Measurements from ENCODE around the genes ATP5MJ and TMEM179.

DNA sequence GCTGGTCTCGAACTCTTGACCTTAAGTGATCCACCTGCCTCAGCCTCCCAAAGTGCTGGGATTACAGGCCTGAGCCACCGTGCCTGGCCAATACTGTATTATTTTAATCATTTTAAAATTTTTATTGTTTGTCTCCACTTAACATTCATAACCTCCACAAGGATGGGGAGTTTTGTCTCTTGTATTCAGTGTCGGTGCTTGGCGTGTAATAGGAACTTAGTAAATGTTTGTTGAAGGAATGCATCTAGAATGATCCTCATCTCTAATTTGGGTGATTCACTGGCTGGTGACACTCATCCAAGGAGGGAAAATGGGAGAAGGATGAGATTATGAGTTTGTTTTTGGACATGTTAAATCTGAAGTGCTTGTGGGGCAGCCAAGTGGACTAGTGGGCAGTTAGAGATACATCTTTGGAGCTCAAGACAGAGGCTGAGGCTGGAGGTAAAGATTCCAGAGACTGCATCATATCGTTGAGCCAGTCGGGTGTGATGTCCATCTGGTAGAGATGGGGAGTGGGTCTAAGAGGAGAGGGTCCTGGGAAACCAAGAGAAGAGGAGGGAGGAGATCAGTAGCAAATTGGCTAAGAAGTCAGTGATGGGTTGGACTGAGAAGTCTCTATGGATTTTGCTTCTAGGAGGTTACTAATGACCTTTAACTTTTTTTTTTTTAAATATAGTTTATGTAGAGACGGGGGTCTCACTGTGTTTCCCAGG lies 5.2 kb downstream of the KLC1 start:
- RRBS, result no CpG with 5 or more reads among the region's 7 CpGs

GRCh38 chr14:103724100-103724779 lies 8.6 kb downstream of the ZFYVE21 start:
- RRBS, result 15% methylated on average over 3 of the region's 29 CpGs

- RRBS, result 40% methylated on average over 1 of the region's 22 CpGs
Observed at GRCh38 chr14:103728419-103729184, 13.0 kb downstream of the ZFYVE21 start.

GRCh38 chr14:103784677-103785215 lies 62.6 kb downstream of the PPP1R13B start:
- RRBS, result no CpG with 5 or more reads among the region's 7 CpGs

- RRBS, result no CpG with 5 or more reads among the region's 5 CpGs
Observed at GRCh38 chr14:103801406-103801897, 45.9 kb downstream of the PPP1R13B start.

DNA sequence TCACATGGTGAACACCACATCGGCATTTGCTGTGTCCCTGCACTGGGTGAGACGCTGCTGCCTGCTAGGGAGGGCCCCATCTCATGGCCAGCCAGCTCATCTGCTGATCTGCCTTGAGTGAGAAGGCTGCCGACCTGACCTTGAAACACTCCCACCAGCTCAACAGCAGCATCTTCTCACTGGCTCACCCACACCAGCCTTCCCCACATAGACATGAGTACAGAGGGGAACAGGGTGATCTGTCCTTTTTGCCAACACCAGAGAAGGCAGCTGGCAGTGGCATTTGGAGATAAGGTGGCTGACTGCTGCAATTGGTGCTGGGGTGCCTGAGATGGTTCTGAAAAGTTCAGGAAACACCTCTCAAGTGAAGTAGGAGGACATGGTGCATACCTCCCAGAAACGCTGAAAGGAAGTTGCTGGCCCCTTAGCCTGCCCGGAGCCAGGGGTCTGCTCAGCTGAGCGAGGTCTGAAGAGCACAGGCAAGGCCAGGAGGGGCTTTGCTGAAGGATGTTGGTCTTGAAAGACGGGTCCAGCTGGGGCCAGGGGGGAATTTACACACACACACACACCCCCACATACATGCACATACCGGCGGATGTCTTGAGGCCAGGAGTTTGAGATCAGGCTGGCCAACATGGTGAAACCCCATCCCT lies 14.2 kb upstream of the PPP1R13B start:
- RRBS, result no CpG with 5 or more reads among the region's 9 CpGs

GRCh38 chr14:103908408-103909018 lies 12.8 kb downstream of the ATP5MJ start:
- RRBS, result no CpG with 5 or more reads among the region's 8 CpGs

DNA sequence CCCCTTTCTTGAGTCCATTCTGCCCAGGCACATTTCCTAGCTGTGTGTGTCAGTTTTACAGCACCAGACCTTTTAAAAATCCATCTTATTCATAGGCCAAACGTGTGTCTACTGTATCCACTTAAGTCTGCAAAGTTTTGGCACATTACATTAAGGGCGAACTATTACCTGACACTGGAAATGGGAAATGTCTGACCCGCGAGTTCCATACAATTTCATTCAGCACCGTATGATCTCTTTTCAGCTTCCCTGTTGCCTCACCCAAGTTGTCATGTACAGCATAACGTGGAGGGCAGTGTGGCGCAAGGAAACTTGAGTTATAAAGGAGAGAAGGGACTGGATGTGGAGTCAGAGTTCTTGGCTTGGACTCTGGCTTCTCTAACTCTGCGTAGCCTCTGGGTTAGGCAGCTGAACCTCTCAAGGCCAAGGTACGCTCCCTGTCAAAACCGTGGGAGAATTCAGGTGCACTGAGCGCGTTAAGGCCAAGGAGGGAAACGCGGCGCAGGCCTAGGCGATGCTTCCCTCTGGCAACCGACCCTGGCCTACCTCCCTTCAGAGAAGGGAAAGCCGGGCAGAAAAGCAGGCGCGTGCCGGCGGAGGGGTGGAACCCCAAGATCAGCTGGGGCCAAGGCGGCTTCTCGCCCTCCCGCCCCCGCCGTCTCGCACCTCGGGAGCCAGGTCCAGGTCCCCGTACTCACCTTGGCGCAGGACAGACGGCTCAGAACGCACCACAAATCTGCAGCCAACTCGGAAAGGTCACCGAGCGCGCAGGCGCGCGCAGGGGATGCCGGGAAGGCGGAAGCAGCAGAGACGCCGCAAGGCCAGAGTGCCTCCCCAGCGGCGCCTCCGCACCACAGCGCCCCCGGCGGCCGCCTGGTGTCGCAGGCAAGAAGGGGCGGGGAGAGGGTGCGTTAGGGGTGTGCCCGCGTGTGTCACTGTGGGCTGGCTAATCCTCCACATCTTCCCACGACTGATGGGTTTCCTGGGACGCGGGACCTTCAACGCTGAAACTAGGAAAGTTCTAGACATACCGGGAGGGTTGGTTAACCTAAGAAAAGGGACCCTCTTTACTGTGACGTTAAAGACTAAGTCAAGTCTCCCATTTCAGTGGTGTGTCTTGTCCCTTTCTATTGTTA lies at the start of gene ATP5MJ:
TSS of gene ATP5MJ (minus strand) at position 758 of the 1,136 bp plus-strand sequence.
- RRBS, result under 1% methylated on average over 9 of the region's 62 CpGs

- RRBS, result 84% methylated on average over 6 of the region's 23 CpGs
Observed at GRCh38 chr14:104114664-104115225, 23.6 kb upstream of the KIF26A start.

GRCh38 chr14:104158744-104159420 lies 20.5 kb downstream of the KIF26A start:
- RRBS, result no CpG with 5 or more reads among the region's 33 CpGs

DNA sequence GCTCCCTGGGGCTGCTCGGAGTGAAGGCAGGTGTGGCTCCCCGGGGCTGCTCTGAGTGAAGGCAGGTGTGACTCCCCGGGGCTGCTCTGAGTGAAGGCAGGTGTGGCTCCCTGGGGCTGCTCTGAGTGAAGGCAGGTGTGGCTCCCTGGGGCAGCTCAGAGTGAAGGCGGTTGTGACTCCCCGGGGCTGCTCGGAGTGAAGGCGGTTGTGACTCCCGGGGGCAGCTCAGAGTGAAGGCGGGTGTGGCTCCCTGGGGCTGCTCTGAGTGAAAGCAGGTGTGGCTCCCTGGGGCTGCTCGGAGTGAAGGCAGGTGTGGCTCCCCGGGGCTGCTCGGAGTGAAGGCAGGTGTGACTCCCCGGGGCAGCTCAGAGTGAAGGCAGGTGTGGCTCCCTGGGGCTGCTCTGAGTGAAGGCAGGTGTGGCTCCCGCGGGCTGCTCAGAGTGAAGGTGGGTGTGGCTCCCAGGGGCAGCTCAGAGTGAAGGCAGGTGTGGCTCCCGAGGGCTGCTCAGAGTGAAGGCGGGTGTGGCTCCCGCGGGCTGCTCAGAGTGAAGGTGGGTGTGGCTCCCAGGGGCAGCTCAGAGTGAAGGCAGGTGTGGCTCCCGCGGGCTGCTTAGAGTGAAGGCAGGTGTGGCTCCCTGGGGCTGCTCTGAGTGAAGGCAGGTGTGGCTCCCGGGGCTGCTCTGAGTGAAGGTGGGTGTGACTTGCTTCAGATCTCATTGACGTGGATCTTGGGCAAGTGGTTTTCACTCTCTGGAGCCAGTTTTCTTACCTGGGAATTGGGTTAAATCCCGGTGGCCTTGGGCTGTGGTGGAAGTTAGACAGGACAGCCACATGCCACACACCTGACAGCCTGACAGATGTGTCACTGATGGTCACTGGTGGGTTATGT lies 87.3 kb downstream of the KIF26A start:
- RRBS, result 39% methylated on average over 1 of the region's 24 CpGs

DNA sequence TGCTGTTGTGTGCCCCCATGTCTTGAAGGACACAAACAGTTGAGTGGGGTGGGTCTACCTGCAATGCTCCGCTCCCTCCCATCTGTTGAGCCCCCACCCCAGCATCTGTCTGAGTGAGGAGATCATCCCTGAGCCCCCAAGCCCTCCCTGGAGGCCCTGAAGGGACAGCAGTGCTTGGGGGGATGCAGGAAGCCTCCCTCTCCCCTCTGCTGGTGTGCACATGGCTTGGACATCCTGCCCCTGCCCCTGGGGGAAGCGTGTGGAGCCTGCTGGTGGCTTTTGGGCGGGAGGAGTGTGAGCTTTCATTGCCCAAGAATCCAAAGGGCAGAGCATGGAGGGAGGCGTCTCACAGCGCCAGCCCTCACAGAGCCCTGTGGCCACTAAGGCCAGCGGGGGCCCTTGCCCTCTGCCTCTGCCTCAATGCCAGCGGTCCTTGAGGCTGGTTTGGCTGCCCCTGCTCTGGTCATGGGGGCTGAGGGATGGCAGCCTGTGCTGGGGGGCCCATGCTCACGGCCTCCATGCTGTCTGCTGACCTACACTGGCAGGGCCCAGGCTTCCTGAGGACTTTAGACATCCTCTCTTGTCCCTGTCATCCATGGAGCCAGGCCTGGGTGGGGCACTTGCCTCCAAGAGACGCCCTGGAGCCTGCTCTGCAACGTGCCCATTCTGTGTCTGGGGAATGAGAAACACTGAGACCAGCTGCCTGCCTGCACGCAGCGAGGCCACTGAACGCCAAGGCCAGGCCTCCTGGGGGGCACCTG lies 143.3 kb downstream of the KIF26A start:
- RRBS, result no CpG with 5 or more reads among the region's 13 CpGs

- RRBS, result 56% methylated on average over 1 of the region's 15 CpGs
Observed at GRCh38 chr14:104354146-104354842, 215.9 kb downstream of the KIF26A start.

GRCh38 chr14:104437172-104437828 lies 142.3 kb upstream of the C14orf180 start:
- RRBS, result no CpG with 5 or more reads among the region's 10 CpGs

DNA sequence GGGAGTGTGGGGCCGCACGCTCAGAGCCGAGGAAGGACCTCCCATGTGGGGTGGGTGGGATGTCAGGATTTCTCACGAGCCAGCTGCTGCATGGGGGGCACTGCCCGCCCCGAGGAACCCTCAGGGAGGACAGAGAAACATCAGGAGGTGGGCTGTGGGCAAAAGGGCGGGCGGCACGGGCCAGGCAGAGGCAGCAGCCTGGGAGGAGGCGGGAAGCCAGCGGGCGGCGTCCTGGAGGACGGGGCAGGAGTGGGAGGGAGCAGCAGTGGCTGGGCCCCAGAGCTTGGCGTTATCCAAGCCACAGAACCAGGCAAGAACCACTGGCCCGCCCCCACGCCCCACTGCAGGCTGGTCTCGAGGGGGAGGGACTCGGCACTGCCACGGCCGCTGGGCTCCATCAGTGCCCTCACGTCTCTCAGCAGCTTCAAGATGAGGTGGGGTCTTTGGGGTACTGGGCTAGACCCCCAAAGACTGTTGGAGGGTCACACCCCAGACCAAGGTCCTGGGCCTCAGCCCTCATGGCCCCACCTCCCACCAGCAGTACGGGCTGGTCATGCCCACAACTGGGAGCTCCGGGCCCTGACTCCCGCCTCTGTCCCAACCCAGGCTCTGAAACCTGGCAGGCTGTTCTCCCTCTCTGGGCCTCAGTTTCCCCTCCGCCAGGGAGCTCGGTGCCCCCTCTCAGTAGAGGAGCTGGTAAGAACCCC lies 2.6 kb downstream of the C14orf180 start:
- RRBS, result no CpG with 5 or more reads among the region's 27 CpGs

DNA sequence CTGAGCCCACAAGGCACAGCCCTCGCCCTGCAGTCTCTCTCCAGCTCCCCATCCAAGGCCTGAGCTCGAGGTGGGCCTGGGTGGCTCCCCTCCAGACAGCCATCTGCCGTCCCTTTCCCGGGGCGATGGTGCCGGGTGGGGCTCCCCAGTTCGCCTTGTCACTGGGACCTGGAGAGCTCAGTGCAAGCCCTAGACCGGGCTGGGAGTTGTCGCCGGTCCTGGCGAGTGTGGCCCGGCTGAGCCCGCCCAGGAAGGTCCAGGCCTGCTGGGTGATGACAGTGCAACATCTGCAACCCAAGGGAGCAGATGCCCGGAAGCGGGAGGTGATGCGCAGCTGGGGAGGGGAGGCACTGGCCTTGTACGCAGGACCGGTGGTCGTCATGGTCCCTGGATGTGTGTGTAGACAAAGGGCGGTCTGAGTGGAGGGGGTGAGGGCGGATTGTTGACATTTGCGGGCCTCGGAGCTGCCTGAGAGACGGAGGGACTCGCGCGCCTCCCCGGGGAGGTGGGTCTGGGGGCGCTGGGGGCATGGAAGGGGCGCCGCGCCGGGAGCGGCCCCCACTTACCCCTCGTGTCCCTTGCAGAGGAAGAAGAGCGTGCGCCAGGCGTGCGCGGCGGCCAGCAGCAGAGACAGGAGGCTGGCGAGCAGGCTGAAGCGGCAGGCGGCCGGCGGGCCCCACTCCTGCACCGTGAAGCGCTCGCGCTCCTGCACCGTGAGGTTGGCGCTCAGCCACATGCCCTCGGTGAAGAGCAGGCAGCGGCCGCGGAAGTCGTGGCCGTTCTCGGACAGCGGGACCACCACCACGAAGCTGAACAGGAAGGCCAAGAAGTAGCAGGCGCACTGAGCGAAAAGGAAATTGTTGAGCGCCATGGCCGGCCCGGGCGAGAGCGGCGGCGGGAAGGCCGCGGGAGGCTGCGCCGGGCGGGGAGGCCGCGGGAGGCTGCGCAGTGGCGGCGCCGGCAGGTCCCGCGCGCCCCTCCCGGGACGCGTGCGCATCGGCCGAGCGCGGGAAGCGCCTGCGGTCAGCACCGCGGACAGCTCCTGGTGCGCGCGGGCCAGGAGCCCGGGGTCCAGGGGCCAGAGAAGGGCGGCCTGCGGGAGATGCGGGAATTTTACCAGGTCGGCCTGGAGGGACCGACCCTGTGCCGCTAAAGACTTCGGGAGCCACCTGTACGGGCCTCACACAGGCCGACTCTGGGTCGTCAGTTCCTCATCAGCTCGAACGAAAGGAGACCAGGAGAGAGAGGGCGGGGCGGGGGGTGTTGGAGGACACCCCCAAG lies at the start of gene TMEM179:
TSS of gene TMEM179 (minus strand) at position 902 of the 1,281 bp plus-strand sequence.
- RRBS, result 8% methylated on average over 57 of the region's 114 CpGs

- RRBS, result no CpG with 5 or more reads among the region's 11 CpGs
Observed at GRCh38 chr14:104632980-104633239, 28.3 kb upstream of the TMEM179 start.

GRCh38 chr14:104659993-104660368 lies 29.4 kb upstream of the INF2 start:
- RRBS, result 25% methylated on average over 5 of the region's 23 CpGs

GRCh38 chr14:104680857-104681663 lies 8.4 kb upstream of the INF2 start:
- RRBS, result no CpG with 5 or more reads among the region's 23 CpGs

DNA sequence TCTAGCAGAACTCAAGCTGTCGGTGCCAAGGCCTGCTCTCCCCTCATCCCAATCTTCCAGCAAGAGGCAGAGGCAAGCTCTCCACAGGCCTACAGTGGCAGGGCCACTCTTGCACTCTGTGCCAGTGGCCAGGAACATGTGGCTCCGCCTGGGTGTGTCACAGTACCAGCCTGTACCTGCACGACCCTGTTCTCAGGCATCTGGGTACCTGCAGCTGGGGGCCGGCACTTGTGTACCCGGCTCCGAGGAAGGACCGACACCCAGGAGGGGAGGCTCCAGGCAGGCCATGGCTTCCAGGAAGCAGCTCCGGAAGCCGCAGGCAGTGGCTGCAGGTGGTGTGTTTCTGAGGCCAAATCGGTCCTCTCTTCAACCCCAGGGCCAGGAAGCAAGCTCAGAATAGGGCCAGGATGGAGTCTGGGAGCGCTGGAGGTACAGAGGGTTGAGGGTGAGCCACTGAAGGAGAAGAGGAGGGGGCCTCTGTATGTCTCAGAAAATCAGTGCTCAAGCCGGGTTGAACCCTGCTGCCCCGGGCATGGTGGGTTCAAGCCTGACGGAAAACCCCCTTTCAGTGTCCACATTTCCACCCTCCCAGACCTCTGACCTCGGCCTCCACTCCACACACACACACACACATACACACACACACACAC lies 2.4 kb upstream of the INF2 start:
- RRBS, result 11% methylated on average over 4 of the region's 15 CpGs